ENCODE measurements around a stretch of chr2.

- PRO-cap: no peak
Observed at GRCh38 chr2:8337265-8337529, 344.7 kb upstream of the ID2 start.

DNA sequence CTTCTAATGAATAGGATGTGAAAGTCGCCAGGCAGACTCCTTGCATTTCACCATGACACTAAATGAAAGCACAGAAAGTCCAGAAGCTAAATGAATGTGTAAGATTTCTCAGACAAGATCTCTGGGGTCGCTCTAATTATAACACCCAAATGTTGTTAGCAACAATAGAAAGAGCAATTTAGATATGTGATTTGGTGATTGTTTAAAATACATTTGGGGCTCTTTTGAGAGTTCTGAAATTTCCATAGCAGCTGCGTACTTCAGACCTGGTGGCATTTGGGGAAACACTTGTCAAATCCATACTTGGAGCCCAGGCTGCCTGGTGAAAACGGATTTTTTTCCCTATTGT lies 272.7 kb upstream of the ID2 start:
- PRO-cap: no peak

- PRO-cap: no peak
Observed at GRCh38 chr2:8583484-8584162, 98.2 kb upstream of the ID2 start.

GRCh38 chr2:8645052-8645446 lies 36.8 kb upstream of the ID2 start:
- PRO-cap: no peak

DNA sequence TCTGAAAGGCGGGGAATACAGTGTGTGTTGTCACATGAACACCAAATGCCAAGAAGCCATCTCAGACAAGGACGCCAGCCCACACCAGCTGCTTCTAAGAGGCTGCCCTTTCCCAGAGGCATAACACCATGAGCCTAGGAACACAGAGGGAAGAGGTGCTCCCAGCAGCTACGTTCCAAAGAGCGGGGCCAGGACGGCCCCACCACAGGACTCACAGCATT lies 20.2 kb upstream of the ID2 start:
- PRO-cap: no peak

- PRO-cap: no peak
Observed at GRCh38 chr2:8662585-8663074, 19.2 kb upstream of the ID2 start.

DNA sequence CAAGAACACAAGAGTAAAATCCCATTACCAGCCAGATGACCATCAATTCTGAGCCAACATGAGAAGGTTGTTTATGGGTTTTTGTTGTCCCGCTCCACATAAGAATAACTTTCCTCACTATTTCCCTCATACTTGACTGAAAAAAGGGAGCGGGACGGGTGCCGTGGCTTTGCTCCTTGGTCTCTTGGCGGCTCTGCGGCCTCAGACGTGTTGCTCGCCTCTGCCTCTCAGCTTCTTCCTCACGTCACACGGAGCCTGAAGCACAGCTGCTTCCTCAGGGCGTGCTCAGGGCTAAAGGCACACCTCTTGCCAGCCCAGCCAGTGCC lies 17.9 kb upstream of the ID2 start:
- PRO-cap: no peak

- PRO-cap: bidirectional peak, plus-strand start at chr2:8676916, minus-strand start at chr2:8676689
Observed at GRCh38 chr2:8676434-8677342, 5.2 kb upstream of the ID2 start.

GRCh38 chr2:8818600-8818975 lies 18.8 kb downstream of the KIDINS220 start:
- PRO-cap: no peak

DNA sequence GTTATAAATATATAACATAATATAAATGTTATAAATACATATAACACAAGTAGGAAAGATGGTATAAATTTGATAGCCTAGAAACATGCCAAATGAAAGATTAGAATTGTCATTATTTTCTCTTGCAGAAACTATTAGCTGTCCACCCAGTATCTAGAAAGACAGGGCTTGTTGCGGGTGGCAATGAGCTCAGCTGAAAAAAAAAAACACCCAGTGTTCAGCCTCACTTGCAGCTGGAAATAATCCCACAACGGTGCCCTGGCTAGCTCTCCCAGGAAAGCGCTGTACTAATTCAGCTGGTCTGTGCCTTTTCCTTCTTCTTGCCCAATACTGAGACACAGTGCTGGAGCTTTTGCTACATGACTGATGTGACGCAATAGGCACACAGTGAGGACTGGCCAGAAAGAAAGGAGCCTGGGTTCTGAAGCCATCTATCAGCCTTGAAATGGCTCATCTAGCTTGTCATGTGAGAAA lies 16.2 kb downstream of the KIDINS220 start:
- PRO-cap: no peak

- PRO-cap: no peak
Observed at GRCh38 chr2:9108079-9108635, 98.5 kb upstream of the ASAP2 start.

DNA sequence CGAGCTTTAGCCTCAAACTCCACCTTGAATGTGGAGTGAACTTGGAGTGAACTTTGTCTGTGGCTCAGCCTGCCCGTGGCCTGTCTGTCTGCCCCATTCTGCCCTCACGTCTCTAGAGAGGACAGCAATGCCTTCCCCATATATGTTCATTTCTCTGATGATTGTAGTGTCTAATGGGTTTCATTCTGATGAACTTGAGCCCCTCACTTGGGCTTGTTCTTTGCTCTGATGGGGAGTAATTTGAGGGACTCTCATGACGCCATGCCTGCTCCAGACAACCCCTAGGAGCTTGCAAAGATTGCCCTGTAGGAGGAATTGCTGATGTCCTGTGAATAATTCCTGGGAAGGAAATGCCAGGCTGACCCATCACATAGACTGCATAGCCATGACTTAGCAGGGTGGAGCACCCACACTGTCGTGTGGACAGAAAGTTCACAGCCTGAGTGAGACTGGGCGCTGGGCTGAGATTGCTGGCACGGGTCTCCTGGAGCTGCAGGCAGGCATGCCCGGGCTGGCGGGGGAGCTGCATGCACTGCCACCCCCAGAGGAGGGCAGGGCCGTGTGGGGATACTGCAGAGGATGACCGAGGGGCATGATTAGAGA lies 42.7 kb downstream of the ASAP2 start:
- PRO-cap: no peak

DNA sequence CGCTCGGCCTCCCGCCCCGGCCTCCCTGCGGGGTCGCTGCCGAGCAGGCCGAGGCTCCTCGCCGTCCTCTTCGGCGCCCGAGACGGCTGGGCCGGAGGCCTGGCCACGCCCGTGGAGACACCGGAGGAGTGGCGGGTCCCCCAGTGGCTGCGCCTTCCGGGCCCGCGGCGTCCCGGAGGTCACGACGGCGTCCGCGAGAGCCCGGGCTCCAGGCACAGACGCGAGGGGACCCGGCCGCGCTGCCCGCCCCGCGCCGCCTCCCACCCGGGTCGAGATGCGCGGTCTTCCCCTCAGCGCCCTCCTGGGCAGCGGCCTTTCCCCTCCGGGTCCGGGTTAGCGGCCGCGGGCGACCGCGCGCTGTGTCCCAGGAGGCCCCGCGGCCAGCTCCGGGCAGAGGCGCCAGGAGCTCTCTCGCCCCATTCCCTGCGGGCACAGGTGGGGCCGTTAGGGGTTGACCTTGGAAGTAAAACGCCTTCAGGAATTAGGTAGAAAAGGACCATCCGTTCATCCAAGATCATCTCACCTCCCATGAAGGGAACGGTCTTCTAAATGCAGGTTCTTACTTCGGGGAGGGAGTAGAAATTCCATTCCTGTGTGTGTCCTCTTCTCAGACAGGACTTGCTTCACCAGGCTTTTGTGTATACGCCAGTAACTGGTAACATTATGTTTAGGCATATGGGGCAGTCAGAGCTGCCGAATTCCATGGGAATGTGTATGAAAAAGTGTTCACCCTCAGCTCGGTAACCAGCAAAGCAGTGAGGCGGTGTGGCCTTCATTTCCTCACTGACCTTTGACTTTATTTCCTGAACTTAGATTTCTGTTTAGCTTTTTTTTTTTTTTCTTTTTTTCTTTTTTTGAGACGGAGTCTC lies 546 bp downstream of the IAH1 start:
- PRO-cap: bidirectional peak, plus-strand start at position 215 of the sequence, minus-strand start at position 130 of the sequence; bidirectional peak, plus-strand start at position 343 of the sequence, minus-strand start at position 310 of the sequence

GRCh38 chr2:9555149-9555613 lies 449 bp downstream of the ADAM17 start:
- PRO-cap: bidirectional peak, plus-strand start at chr2:9555409, minus-strand start at chr2:9555310

DNA sequence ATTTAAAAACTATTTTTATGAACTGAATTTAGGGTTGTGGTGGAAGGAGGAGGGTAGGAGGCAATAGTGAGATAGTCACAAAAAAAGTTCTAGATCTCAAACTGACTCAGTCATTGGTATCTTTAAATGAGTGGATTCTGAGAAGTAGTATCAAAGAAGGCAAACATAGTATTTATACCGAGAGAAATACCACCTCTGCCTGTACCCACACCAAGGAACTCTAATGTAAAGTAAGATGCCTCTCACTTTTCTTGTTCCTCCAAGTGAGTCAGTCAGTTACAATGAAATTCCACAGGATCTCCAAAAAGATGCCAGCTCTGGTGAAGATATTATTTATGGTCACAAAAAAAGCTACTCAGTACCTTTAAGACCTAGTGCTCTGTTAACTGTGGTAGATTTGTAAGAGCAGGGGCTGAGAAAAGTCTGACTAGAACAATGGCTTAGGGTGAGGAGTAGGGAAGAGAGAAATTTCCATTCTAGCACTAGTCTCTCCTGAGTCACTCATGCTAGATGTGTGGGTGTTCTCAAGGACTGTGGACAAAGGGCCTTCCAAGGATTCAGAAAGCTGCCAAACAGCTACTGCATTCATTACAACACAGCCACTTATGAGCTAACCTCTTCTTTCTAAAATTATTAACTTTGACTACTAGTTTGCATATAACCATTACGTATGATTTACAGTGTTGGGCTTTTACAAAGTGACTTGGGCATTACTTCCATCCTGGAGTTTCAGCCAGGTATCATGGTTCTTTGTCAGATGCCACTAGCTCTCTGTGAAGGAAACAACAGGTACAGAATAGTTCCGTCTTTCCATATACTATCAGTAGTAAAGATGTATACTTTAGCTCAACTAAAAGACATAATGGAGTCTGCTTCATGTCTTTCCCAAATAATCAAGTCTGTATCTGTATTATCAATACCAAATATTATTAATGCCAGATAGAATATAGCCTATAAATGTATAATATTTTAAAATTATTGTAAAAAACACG lies 36.1 kb downstream of the YWHAQ start:
- PRO-cap: no peak

- PRO-cap: no peak
Observed at GRCh38 chr2:9612012-9612525, 18.7 kb downstream of the YWHAQ start.

- PRO-cap: no peak
Observed at GRCh38 chr2:9686037-9686592, 55.3 kb upstream of the YWHAQ start.

- PRO-cap: no peak
Observed at GRCh38 chr2:9769102-9769839, 74.0 kb upstream of the TAF1B start.

GRCh38 chr2:9770193-9771477 lies 72.6 kb upstream of the TAF1B start:
- PRO-cap: unidirectional peak, plus-strand start at chr2:9770462; bidirectional peak, plus-strand start at chr2:9771032, minus-strand start at chr2:9770867

GRCh38 chr2:9771478-9772138 lies 71.7 kb upstream of the TAF1B start:
- PRO-cap: no peak